Monocyte (primary cell): ENCODE measurements around a stretch of chr6.

GRCh38 chr6:41320383-41320899 is 15.0 kb upstream of the NCR2 start:
- PRO-cap, 2 experiments, result no peak in any of the 2 experiments

DNA sequence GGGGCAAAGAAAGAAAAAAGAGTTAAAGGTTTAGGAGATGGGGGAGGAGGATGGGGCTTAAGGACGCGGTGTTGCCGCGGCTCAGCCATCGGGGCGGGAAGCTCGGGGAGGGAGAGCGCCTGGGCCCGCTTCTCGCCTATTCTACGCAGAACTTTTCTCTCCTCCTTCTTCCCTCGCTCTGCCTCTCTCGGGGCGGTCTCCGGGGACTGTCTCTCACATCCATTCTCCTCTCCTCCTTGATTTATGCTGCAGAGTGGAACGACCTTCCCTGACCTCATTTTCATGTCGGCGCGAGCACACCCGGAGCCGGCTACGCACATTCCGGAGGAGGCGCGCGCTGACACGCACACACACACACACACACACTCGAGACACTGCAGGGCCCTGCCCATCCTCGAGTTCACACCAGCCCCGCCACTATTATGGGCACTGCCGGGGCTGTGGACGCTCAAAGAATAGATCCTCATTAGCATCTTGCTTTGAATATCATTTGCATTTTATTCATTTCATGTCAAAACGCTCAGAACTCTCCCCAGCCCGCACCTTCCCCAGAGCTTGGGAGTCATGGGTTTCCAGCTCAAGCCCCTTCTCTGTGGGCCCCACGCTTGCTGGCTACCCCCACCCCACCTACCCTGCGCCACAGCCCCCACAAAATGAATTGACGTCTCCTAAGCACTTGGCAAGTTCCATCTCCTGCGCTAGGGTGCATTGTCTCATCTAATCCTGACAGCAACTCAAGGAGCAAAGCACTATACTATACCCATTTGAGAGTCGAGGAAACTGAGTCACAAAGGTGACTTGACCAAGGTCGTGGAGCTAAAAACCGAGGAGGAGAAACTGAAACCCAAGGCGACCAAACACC is 36.8 kb downstream of the NCR2 start:
- PRO-cap, 2 experiments, result no peak in any of the 2 experiments

DNA sequence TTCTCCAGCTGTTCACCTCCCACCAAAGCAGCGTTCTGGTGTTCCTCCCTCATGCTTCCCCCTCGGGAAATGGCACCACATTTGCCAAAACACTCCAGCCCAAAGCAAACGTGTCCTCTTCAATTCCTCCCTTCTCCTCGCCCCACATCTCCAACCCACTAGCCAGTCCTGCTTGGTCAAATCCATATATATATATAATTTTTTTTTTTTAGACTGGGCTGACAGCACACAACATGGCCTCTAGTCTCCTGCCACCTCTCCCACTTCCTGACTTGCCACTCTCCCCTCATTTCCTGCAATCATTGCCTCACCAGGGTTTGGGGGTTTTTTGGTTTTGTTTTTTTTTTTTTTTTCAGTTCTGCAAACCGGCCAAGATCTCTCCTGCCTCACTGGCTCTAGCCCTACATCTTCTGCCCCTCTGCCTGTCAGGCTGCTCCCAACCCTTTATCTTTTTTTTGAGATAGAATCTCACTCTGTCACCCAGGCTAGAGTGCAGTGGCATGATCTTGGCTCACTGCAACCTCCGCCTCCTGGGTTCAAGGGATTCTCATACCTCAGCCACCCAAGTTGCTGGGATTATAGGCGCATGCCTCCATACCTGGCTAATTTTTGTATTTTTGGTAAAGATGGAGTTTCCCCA is 104.6 kb downstream of the NCR2 start:
- PRO-cap, 2 experiments, result no peak in any of the 2 experiments

- PRO-cap, 2 experiments, result peak in 1 of 2 experiments; most common minus-strand start chr6:41470283 (in 1)
Observed at GRCh38 chr6:41469663-41470337, 76.4 kb upstream of the FOXP4 start.

DNA sequence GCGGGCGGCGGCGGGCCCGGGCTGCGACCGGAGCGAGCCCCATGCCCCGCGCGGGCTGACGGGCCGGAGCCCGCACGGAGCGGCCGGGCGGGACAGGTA is 440 bp downstream of the FOXP4 start:
- PRO-cap, 2 experiments, result no peak in any of the 2 experiments

DNA sequence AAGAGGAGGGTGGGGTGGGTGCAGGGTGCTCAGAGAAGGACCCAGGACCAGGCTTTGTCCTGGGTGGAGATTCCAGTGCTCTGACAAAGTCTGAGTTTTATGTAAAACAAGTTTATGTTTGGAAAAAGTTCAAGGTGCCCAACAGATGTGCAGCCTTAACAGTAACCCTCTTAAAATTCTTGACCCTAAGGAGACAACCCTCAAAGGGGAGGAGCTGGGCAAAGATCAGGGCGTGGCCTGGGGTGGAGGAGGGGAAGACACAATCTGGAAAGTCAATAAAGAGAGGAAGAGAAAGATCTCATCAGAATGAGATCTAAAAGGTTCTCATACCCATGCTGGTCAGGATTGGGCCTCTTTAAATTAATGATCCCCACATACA is 32.8 kb downstream of the FOXP4 start:
- PRO-cap, 2 experiments, result peak in 1 of 2 experiments; most common plus-strand start position 235 of the sequence (in 1)

- PRO-cap, 2 experiments, result no peak in any of the 2 experiments
Observed at GRCh38 chr6:41584591-41585371, 38.6 kb downstream of the FOXP4 start.

- PRO-cap, 2 experiments, result no peak in any of the 2 experiments
Observed at GRCh38 chr6:41586977-41587695, 41.0 kb downstream of the FOXP4 start.

- PRO-cap, 2 experiments, result no peak in any of the 2 experiments
Observed at GRCh38 chr6:41683616-41684243, 45.5 kb downstream of the MDFI start.

DNA sequence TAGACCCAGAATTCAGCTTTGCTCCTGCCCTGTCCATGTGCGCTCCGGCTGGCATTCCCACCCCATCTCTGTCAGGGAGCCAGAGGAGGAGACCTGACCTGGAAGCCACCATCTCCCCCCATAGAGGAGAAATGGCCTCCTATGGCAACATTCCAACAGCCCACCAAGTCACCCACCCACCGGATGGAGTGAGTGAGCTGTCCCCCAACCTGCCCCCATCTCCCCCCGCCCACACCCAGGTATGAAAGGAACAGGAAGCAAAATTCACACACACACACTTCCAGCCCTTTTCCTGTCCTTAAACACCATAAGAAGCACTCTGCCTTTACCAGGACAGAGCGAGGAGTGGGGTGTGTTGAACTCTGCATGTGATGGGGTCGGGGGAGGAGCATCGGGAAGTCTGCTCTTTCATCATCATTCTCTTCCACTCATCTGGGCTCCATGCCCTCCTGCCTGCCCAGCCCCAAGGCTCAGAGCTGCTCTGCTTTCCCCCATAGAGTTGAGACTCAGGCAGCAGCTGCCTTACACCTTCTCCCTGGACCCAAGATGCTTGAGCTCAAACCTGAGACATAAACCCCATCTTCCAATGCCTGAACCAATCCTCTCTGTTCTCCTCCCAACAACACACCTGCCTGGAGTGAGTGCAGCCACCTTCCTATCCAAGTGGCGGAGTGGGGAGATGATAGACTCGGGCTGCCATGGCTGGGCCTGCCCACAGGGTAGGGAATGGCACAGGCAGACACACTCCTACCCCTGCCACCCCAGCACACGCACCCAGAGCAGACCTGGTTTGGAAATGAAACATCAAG is 28.6 kb downstream of the TFEB start:
- PRO-cap, 2 experiments, result no peak in any of the 2 experiments

- PRO-cap, 2 experiments, result no peak in any of the 2 experiments
Observed at GRCh38 chr6:41931450-41931900, 10.1 kb downstream of the CCND3 start.

- PRO-cap, 2 experiments, result no peak in any of the 2 experiments
Observed at GRCh38 chr6:41934631-41935422, 6.8 kb downstream of the CCND3 start.

DNA sequence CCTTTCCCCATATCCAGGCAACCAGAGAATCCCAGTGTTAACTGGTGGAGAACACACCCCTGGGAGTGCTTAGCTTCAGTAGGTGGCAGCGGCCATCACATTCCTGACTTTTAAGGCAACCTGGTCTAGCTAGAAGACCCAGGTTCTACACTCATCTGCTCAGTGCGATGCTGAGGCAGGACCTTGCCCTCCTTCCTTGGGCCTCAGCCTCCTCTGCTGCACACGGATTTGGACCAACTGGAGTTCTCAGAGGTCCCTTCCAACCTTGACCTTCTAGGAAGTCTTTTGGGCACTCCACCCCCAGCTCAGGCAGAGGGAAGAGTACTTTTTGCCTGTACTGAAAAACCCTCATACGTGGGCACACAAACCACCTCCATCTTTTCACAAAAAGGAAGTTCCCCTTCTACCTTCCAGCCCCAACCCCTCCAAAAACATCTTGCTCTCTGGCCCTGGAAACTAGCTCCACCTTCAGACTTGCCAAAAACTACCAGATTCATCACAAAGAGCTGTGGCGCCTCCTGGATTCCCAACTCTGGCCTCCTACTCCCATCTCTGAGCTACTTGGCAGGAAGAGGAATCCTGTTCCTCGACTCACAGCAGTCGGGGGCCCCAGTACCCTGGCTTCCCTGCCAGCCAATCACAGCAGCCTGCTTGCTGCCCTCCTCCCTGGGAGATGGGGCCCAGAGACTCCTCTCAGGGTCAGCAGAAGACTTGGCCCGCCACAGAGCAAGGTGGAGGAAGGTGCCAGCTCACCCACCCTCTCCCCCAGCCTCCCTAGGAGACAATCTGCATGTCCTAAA is 2.8 kb downstream of the CCND3 start:
- PRO-cap, 2 experiments, result no peak in any of the 2 experiments

DNA sequence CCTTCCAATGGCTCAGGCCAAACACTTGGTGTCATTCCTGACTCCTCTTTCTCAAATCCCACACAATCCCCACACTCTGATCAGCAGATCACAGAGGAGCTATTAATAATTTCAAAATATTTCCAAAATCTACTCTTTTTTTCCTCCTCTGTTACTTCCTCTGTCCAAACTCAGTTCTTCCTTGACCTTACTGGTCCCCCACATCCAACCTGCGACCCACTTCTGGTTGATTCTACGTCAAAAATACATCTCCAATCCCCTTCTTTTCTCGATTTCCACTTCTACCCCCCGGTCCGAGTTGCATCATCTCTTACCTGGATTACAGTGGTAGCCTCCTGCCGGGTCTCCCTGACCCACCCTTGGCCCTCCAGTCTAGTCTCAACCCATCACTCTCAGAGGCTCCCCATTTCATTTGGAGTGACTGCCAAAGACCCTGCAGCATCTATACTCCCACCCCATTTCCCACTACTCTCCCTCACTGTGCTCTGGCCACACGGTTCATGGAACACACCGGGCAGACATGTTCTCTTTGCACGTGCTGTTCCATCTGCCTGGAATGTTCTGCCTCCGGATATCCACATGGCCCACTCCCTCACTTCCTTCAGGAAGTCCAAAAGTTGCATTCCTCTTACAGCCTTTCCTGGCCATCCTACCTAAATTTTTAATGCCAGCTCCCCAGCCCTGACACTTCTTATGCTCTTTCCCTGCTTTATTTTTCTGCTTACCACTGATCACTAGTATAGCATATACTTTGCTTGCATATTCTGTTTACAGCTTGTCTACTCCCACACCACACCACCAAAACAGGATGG is 6.1 kb upstream of the CCND3 start:
- PRO-cap, 2 experiments, result no peak in any of the 2 experiments

DNA sequence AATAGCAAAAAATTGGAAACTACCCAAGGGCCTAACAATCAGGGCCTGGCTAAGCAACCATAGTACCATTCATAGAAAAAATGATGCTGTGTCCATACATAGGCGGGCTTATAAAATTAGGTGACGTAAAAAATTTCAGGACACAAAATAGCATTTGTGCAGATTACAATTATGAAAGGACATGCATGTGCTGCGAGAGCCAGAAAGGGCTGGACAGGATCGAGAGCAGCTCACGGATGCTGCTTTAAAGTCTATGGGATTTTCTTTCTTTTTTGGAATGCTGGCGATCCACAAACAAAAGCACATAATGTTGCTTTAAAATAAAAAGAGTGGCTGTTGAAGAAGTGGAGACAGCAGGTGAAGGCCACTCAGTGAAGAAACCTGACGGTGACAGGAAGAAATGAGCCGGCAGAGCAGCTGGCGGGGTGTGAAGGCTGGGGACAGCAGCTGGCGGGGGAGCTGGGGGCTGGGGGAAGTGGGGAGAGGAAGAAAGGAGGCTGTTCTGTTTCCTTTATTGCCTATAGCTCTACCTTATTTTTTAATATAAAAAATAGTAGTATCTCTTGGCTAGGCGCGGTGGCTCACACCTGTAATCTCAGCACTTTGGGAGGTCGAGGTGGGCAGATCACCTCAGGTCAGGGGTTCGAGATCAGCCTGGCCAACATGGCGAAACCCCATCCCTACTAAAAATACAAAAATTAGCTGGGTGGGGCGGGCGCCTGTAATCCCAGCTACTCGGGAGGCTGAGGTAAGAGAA is 42.6 kb upstream of the TAF8 start:
- PRO-cap, 2 experiments, result no peak in any of the 2 experiments

GRCh38 chr6:42099526-42100134 is 42.8 kb downstream of the C6orf132 start:
- PRO-cap, 2 experiments, result no peak in any of the 2 experiments

DNA sequence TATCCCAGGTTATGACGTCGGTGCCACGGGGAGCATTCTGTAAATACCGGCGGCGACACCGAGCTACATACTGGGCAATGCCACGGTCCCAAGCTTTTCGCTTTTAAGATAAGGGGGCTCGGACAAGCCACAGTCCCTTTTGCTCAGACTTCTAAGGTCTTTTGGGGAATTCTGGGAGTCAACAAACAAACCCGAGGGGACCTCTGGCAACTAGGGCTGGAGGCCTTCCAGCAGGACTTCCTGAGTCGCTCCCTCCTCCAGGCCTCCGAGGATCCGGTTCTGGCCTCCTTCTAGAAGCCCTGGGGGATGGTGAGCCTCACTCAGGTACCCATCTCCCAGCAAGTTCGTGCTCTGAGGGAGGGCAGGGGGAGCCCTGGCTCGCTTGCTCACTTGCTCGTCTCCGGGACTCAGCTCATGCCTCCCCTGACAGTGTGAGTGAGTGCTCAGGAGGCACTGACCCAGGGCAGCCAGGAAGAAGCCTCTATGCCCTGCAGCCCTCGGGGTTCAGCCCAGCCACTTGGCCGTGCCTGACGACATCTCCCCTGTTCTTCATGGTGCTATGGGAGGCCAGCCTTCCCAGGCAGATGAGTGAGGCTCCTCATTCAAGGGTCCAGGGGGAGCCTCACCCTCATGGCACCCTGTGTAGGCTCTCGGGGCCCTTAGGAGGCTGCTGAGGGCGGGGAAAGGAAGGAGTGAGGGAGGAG is 62.6 kb upstream of the MRPS10 start:
- PRO-cap, 2 experiments, result no peak in any of the 2 experiments

- PRO-cap, 2 experiments, result no peak in any of the 2 experiments
Observed at GRCh38 chr6:42389679-42390802, 61.7 kb downstream of the TRERF1 start.

GRCh38 chr6:42403100-42403934 is 48.4 kb downstream of the TRERF1 start:
- PRO-cap, 2 experiments, result no peak in any of the 2 experiments

GRCh38 chr6:42428491-42429149 is 23.1 kb downstream of the TRERF1 start:
- PRO-cap, 2 experiments, result no peak in any of the 2 experiments